Stomach (tissue), 7 donors: ENCODE results near the genes ADNP, DPM1 and NFATC2.

DNA sequence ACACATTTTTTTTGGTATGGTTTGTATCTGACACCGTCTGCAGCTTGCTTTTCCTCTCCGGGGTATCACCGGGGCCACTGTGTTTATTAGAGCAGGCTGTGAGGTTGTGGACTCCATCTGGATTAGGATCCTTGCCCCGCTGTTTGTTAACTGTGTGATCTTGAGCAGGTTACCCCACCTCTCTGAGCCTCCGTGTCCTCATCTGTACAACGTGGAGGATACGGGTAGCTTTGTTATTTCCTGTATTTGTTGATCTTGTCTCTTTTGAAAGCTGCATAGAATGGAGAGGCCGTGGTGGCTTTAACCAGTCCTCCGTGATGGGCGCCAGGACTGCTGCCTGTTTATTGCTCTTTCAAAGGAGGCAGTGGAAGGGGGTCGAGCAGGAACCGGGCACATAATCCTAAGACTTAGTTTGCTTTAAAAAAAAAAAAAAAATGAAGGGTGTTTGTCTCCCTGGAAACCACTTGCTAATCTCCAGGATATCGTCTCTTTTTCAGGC lies 22.9 kb downstream of the BCAS4 start:
- PRO-cap = no peak
- RAMPAGE, long total RNA, 5 experiments = start-site peak on the plus strand in 1 of 5 experiments, centred at position 384 of the sequence, 5 reads per replicate
- RRBS = no CpG with 5 or more reads among the region's 13 CpGs

DNA sequence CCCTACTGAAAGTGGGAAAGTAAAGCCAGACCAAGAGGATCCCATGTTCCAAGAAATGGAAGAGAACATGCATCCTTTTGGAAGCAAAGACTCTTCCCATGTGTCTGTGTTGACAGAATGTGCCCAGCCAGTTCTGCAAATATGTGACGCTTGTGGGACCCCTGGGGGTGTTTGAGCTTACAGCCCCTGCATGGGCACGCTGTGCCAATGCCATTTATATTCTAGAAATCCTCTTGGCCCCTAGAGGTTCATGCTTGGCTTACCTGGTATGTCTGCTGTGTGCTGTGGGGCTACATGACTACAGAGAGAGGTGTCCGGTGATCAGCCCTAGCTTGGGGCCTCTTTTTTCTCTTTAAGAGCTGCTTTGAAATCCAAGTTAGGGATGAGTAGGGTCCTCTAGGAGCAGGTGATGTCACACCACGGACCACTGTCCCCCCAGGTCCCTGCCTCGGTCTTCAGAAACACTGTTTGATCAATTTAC lies 26.4 kb downstream of the BCAS4 start:
- PRO-cap = no peak
- RAMPAGE, long total RNA, 5 experiments = no peak in any of the 5 experiments
- RRBS = no CpG with 5 or more reads among the region's 5 CpGs

GRCh38 chr20:50848257-50849520 lies 53.8 kb downstream of the BCAS4 start:
- PRO-cap = no peak
- RAMPAGE, long total RNA, 5 experiments = no peak in any of the 5 experiments
- RRBS = no CpG with 5 or more reads among the region's 24 CpGs

DNA sequence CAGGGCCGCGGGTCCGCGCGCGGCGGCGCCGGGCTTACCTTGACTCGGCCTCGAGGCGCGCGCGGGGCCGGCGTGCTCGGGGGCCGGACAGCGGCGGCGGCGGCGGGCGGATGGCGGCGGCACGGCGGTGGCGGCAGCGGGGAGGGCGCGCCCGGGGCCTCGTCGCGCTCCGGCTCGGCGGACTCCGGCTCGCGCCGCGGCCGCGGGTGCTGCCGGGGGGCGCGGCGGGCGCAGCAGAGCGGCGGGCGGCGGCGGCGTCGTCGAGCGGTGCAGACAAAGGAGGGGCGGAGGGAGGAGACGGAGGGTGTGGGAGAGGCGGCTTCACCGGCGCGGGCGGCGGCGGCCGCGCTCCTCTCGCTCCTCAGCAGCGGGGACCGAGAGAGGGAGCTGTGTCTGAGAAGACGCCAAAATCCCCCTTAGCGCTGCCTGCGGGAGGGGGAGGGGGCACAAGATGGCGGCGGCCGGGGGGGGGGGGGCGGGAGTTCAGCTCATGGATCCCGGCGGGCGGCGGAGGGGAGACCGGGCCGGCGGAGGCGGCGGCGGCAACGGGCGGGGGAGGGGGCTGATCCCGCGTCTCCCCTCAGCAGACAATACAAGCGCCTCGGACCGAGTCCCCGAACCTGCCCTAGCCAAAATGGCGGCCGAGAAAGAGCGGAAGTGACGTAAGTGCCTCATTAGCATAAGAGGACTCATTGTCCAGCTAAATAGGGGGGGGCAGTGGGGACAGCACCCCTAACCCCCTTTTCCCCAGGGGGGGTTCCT lies at the start of gene ADNP:
TSS of gene ADNP (minus strand) at position 650 of the 762 bp plus-strand sequence.
- PRO-cap = bidirectional peak, plus-strand start at position 276 of the sequence, minus-strand start outside the sequence; unidirectional peak, minus-strand start at position 418 of the sequence; bidirectional peak, plus-strand start outside the sequence, minus-strand start at position 627 of the sequence
- RAMPAGE, long total RNA, 5 experiments = start-site peak on the minus strand in 1 of 5 experiments, centred at positions 412 to 640 of the sequence, 5 to 11 reads per replicate
- RRBS = 1% methylated on average over 43 of the region's 104 CpGs

GRCh38 chr20:50931550-50932321 lies 499 bp upstream of the ADNP start:
- PRO-cap = bidirectional peak, plus-strand start at chr20:50931717, minus-strand start at chr20:50931414
- RAMPAGE, long total RNA, 5 experiments = no peak in any of the 5 experiments
- RRBS = 2% methylated on average over 8 of the region's 46 CpGs

GRCh38 chr20:50958198-50958654 lies at the start of gene DPM1:
DPM1 (minus strand) TSS chr20:50958532.
- PRO-cap = bidirectional peak, plus-strand start at chr20:50958962, minus-strand start at chr20:50958532
- RAMPAGE, long total RNA, 5 experiments = start-site peak on the minus strand in 5 of 5 experiments, at chr20:50958483-50958551 at its widest, 18 to 885 reads per replicate
- RRBS = 1% methylated on average over 6 of the region's 36 CpGs

- PRO-cap = no peak
- RAMPAGE, long total RNA, 5 experiments = no peak in any of the 5 experiments
- RRBS = no CpG with 5 or more reads among the region's 4 CpGs
Observed at GRCh38 chr20:50984281-50984785, 25.7 kb downstream of the MOCS3 start.

- PRO-cap = no peak
- RAMPAGE, long total RNA, 5 experiments = no peak in any of the 5 experiments
- RRBS = no CpG with 5 or more reads among the region's 10 CpGs
Observed at GRCh38 chr20:51084277-51084709, 61.4 kb upstream of the KCNG1 start.

GRCh38 chr20:51365799-51366930 lies 176.4 kb downstream of the NFATC2 start:
- PRO-cap = no peak
- RAMPAGE, long total RNA, 5 experiments = no peak in any of the 5 experiments
- RRBS = no CpG with 5 or more reads among the region's 20 CpGs

DNA sequence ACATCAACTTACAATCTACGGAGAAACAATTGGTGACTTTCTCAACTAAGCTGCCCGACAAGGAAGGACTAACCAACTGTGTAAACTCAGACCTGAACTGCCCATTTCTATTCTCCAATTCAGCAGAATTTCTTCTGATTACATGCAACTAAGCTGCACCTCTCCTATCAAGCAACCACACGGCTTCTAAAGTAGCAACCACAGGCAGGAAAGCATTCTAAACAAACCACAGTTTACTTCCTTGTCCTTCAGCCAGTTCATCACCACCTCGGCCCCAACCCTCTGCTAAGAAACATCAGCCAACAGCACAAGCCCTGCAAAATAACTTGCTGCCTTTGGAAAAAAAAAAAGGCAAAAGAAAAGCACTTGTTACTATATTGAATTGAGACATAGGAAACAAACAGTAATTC lies 140.4 kb downstream of the NFATC2 start:
- PRO-cap = no peak
- RAMPAGE, long total RNA, 5 experiments = start-site peak on the minus strand in 1 of 5 experiments, centred at position 62 of the sequence, 7 reads per replicate
- RRBS = no CpG with 5 or more reads among the region's 4 CpGs

GRCh38 chr20:51412814-51413395 lies 129.6 kb downstream of the NFATC2 start:
- PRO-cap = no peak
- RAMPAGE, long total RNA, 5 experiments = no peak in any of the 5 experiments
- RRBS = 50% methylated on average over 6 of the region's 16 CpGs

DNA sequence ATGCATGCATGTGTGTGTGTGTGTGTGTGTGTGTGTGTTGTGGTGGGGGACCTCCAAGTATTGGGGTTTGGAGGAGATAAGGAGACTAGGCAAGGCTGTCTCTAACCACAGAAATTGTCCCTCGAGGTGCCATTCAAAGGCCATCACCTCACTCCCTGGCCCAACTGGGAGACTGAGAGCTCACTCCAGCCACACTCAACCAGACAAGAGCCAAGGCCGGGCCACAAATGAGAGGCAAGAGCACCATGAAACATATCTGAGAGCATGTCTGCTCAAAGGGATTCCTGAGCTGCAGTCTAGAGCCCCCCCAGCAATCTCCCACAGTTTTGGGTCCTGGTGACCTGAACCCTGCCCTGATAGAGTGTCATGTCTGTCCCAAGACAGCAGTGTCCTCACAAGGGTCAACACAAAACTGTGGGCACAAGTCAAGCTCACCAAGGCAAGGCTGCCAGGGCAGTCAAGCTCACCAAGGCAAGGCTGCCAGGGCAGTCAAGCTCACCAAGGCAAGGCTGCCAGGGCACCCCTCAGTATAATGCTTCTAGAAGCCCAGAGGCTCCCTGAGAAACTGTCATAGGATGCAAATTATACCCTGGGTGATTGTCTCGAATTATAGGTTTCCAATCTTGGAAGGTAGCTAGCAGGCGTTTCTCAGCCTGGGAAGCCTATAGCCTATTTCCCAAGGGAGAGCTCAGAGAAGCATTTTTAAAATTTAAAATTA lies 108.6 kb downstream of the NFATC2 start:
- PRO-cap = no peak
- RAMPAGE, long total RNA, 5 experiments = start-site peak on the minus strand in 1 of 5 experiments, centred at position 3 of the sequence, 7 reads per replicate
- RRBS = no CpG with 5 or more reads among the region's 4 CpGs

GRCh38 chr20:51480471-51481079 lies 61.9 kb downstream of the NFATC2 start:
- PRO-cap = no peak
- RAMPAGE, long total RNA, 5 experiments = no peak in any of the 5 experiments
- RRBS = no CpG with 5 or more reads among the region's 13 CpGs

DNA sequence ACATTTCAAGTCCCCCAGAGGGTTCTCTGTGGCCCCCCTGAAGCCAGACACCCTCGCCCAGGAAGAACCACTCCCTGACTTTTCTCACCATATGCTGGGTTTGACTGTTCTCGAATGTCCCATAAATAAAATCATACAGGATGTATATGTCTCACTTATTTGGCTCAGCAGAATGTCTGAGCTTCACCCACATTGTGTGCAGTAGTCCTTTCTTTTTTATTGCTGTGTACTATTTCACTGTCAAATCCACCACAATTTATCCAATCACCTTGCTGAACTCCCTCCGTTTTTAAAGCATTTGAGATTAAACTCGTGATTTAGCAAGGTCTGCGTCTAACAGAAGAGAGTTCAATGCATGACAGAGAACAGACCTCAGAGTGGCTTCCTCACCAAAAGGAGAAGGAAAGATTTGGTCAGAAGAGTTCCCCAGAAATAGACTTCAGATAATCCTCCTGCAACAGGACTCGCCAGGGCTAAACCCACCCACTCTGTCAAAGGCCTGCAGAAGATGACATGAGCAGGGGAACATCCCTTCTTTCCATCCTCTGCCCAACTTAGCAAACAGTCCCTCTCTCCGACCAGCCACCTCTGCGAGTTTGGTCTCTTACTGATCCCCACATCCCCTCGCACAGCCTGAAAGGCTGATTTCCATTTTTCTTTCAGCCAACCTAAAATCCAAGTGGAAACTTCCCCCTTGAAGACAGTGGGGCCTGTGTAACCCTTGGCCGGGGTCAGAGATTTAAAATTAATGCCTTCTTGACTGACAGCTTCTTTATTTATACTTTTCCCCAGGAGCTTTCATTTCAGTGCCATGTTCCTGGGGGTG lies 7.6 kb downstream of the NFATC2 start:
- PRO-cap = no peak
- RAMPAGE, long total RNA, 5 experiments = no peak in any of the 5 experiments
- RRBS = no CpG with 5 or more reads among the region's 10 CpGs

DNA sequence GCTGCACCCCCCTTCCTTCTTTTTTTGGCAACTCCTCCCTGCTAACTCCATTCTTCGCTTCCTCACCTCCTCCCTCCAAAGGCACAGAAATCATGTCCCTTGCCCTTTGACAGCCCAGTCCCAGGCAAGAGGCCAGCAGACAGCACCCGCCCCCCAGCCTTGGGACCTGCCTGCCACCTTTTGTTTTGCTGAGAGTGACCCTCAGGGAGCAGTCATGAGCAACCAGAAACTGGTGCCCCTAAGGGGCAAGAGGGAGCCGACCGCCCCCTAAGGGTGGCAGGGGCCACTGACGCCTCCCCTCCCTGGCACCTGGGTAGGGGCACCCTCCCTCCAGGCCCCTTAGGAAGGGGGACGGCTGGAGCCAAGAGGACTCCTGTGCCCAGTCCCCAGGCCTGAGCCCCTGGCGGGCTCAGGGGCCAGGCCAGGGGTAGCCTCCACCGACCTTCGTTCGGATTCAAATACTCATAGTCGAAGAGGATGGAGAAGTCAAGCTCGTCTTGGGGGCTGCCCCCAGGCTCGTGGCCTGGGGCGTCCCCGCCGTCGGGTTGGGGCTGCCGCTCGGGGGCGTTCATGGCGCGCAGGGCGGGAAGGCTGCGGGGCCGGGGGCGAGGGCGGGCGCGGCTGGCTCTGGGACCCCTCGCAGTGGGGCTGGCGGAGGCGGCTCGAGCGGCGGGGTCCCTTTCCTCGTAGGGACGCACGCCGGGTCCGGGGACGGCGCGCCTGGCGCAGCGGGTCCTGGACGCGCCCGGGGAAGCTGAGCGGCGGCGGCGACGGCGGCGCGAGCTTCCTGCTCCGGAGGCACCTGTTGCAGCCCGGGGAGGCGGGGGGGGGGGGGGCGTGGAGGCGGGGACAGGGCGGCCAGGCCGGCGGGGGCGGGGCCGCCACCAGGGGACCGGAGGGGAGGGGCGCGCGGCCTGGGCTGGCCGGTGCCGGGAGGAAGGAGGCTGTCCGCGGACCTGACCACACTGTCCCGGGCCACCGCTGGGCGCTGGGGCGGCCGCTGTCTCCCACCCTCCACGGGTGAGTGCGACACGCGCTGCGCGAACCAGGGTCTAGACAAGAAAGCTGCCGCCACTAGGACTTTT lies at the start of gene NFATC2:
TSS of gene NFATC2 (minus strand) at position 792 of the 1,085 bp plus-strand sequence.
- PRO-cap = bidirectional peak, plus-strand start at position 935 of the sequence, minus-strand start at position 756 of the sequence
- RAMPAGE, long total RNA, 5 experiments = start-site peak on the minus strand in 2 of 5 experiments, centred at positions 184 to 687 of the sequence, 6 to 14 reads per replicate
- RRBS = 4% methylated on average over 36 of the region's 86 CpGs

DNA sequence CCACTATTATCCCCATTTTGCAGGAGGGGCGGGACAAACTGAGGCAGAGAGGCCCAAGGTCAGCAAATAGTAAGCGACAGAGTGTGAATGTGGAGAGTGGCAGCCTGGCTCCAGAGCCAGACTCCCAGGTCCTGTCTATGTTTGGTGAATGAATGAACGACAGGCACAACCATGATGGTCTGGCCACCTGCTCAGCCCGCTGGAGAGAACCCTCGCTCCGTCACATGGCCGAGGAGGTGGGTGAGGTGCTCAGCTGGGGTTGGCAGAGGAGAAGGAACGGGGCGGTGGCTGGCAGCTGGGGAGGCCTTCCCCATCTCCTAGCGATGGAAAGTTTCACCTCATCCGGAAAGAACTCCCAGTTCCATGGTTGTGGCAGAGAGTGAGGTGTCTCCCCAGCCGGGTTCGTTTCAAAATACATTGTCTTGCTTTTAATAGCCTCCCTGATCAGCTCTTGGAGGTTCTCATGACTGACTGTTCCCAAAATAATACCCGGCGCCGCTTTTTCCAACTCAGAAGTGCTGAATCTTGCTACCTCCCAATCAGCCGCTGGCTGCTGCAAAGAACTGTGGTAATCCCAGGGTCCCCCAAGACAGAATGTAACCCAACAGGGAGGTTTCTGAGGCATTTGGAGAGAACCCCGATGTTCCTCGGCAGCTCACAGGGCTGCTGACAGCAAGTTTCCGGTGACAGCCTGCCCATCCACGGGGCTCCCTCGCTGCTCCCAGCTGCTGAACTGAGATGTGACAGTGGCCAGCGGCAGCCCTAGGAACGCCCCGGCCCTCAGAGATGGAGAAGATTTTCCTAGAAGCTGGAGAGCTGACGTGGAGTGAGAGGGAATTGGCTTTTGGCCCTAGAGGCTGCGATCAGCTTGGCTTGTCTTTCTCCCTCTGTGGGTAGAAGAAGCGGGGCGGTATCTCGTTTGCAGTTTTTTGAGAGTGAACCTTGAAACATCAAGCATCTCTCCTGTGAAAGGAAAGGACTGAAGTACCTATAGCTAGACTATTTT lies 28.0 kb upstream of the NFATC2 start:
- PRO-cap = no peak
- RAMPAGE, long total RNA, 5 experiments = no peak in any of the 5 experiments
- RRBS = 29% methylated on average over 9 of the region's 30 CpGs

- PRO-cap = no peak
- RAMPAGE, long total RNA, 5 experiments = no peak in any of the 5 experiments
- RRBS = 7% methylated on average over 1 of the region's 7 CpGs
Observed at GRCh38 chr20:51801847-51802109, 543 bp downstream of the SALL4 start.

- PRO-cap = no peak
- RAMPAGE, long total RNA, 5 experiments = no peak in any of the 5 experiments
- RRBS = 60% methylated on average over 1 of the region's 31 CpGs
Observed at GRCh38 chr20:52210300-52210745, 18.7 kb upstream of the ZFP64 start.

DNA sequence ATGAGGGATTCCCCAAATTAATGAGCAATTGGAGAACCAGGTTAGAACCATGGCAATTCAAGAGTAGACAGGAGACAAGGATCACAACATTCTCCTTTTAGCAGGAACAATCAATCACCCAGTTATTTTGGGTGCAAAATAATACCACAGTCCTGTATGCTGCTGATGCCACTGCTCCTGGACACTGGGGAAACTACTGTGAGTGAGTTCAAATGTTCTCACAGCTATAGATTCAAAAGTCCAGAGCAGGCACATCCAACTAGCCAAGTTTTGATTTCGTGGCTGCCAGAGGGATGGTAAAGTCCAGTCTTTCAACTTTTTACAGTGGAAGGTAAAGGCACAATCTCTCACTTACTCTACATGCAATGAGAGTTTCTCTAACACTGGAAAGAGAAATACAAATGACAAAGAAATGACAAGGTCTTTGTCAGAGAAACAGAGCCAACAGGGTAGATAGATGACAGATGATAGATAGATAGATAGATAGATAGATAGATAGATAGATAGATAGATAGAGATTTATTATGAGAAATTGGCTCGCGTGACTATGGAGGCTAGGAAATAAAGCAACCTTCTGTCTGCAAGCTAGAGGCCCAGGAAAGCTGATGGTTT lies 26.8 kb upstream of the TSHZ2 start:
- PRO-cap = no peak
- RAMPAGE, long total RNA, 5 experiments = no peak in any of the 5 experiments
- RRBS = no CpG with 5 or more reads among the region's 3 CpGs

- PRO-cap = no peak
- RAMPAGE, long total RNA, 5 experiments = no peak in any of the 5 experiments
- RRBS = no CpG with 5 or more reads among the region's 4 CpGs
Observed at GRCh38 chr20:53000926-53001213, 28.7 kb downstream of the TSHZ2 start.